Ileum (tissue), 1 donor: ENCODE measurements around the genes CYP4A22 and TAL1.

DNA sequence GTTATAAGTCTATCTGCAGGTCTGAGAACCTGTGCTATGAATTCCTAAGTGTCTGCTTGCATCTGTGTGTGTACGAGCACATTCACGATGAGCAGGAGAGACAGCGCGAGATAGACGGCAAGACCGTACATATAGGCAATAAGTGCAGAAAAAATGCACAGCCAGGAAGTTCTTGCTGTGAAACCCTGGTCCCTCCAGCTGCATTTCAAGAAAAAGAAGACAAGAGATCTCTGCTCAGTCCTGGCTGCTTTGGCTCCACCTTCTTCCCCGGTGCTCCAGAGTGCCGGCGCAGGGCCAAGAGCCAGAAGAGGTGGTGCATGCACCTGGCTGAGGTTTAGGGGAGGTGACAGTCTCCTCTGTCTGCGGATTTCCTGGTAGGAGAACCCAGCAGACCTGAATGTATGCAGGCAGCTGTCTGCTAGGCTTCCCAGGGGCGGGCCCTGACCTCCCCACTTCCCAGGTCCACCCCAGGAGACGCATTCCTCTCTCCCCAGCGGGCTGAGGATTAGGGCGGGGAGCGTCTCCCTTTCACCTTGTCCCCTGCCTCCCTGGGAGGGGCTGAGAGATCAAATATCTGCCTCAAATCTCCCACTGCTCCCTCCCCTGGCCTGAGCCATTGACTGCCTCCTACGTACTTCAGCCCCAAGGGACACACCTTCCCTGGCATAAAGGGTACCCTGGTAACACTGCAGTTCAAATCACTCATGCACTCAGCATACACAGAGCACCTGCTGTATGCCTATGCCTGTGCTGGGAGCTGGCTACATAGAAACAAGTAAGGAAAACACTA is 18.3 kb downstream of the TMEM275 start:
- PRO-cap = no peak

- PRO-cap = no peak
Observed at GRCh38 chr1:46644933-46645603, 23.1 kb downstream of the ATPAF1 start.

- PRO-cap = no peak
Observed at GRCh38 chr1:46672006-46672317, 308 bp downstream of the TEX38 start.

DNA sequence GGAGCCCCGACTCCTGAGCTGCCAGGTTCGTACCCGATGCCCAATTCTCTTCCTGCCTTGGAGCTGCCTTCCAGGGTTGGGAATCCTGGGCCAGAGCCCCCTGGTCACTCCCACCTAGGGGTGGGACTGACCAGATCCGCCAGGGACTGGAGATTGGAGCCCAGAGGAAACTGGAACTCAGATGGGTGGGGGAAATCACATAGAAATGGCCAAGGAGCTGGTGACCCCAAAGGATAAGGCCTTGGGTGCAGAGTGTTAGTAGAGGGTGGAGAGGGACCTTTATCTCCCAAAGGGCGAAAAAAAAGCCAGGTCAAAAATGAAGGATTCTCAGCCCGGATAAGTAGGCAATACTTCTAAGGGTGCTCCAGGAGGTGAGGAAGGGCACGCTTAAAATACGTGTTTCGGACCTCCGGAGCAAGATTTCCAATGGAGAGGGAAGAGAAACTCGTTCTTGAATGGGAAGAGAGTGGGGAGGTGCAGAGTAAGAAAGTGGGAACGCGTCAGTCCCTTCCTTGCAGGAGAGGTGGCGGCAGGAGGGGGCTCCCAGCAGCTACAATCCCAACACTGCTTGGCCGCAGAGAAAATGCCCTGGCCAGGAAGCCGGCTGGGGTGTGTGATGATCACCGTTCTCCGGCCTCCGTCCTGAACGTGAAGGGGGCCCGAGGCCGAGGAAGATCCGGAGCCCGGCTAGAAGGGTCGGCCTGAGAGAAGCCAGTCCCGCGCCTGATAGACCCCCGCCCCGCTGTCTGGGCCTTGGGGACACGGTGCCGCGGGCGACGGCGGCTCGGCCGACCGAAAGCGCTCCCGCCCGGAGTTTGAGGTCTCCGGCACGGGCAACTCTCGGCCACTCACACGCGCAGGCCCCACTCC is 572 bp downstream of the EFCAB14 start:
- PRO-cap = no peak

DNA sequence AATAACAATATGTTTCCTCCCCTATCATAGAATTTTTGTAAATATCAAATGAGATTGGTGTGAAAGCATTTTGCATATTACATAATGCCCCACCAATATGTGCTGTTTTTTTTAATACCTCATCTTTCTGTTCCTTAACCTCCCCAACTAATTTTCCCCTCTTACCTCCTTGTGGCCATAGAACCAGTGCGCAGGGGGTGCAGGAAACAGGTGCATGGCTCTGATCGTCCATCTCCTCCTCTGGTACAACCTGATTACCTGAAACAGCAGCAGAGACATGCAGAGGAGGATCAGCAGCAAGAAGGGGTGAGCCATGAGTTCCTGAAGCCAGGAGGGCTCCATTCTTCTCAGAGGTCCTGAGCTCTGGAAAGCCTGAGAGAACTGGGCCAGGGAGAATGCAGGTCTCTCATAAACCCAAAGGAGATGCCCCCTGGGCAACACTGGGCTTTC is 41.2 kb downstream of the CYP4A11 start:
- PRO-cap = no peak

DNA sequence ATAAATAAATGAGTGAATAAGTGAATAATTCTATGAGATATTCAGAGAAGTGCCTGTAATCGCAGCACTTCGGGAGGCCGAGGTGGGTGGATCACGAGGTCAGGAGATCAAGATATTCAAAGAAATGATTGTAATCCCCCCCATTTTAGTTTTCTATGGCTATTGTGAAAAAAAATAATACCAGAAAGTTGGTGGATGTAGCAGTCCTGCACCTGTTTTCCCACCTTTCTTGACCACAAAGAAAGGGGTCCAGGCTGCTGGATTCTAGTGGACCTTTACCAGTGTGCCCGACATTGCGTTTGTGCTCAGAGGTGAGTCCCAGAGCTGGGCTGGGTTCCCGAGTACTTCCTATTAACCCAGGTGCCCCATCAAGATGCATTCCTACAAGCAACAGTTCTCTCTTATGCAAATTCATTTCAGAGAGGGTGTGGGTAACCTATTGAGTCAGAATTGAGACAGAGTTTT is 7.6 kb upstream of the CYP4A22 start:
- PRO-cap = no peak

- PRO-cap = no peak
Observed at GRCh38 chr1:47136965-47137619, at the start of gene CYP4A22. Gene CYP4A22 (plus strand): TSS chr1:47137441.

DNA sequence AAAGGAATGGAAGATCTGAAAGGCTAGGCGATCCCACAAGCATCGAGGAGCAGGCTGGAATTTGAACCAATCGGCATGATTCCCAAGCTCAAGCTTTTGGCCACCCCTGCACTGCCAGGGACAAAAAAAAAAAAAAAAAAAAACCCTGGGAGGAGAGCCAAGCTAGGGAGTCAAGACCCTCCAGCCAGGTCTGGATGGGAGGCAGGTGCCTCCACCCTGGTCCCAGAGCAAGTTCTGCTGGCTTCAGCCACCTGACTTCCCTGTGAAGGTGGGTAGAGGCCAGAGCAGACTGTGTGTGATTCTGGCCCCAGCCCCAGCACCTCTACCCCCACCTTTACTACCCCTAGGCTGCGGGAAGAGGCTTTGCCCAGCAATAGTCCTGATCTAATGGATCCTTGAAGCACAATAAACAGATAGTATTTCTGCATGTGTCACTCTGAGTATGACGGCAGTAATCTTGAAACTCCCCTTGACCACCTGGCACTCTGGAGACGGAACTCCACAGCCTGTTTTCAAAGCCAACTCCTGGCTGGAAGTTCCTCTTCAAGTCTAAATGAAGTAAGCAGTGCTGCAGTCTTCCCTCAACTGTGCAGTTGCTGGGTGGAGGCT is 9.8 kb downstream of the PDZK1IP1 start:
- PRO-cap = no peak

DNA sequence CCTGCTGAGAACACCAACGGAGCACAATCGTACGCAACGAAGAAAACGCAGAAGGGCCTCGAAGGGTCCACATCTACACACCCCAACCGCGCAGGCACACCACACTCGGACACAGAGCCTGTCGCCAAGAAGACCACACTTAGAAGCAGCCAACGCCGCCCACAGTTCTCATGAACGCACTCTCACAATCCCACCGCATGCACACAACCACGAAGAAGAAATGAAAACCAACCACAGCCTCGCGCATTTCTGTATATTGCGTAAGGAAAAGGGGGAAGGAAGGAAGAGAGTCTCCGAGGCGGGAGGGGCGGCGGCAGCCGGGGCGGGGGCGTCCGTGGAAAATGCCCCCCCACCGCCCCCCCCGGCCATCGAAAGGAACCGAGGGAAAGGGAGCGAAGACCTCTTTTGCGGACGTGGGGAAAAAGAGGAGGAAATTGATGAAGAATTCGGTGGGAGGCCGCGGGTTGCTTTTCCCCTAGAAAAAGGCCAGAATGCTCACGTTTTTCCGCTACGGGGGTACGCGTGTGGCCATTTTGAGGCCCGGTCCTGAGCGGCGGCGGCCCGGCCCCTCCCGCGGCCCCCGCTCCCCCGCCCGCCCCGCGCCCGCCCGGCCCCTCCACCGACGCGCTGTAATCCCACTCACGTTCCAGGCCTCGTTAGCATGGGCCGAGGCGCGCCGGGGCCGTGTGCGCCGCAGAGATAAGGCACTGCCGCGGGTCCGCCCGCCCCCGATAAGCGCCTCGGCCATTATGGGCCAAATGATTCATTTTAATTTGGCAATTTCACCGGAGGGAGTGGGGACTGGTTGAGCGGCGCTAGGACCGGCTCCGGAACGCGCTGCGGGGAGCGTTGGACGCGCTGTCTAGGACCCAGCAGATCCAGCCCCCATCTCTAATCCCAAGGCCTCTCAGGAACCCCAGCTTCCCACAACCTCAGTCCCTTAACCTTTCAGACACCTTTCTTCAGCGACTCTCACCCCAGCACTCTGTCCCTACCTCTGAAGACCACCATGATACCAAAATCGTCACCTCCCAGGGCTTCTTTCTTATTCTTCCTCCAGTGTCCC is at the start of gene TAL1:
Gene TAL1 (minus strand): TSS at position 558 of the 1,066 bp plus-strand sequence.
- PRO-cap = bidirectional peak, plus-strand start at position 371 of the sequence, minus-strand start at position 214 of the sequence

- PRO-cap = no peak
Observed at GRCh38 chr1:47477981-47478537, 40.2 kb downstream of the FOXD2 start.

DNA sequence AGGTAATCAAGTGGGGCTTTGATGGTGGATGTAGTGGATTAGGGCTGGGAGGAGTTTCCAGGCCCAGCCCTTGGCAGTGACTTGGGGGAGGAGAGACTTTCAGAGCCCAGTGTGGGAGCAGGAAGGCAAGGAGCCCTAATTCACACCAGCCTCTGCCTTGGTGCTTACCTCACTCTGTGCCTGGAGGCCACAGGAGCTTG is 44.2 kb downstream of the FOXD2 start:
- PRO-cap = no peak

DNA sequence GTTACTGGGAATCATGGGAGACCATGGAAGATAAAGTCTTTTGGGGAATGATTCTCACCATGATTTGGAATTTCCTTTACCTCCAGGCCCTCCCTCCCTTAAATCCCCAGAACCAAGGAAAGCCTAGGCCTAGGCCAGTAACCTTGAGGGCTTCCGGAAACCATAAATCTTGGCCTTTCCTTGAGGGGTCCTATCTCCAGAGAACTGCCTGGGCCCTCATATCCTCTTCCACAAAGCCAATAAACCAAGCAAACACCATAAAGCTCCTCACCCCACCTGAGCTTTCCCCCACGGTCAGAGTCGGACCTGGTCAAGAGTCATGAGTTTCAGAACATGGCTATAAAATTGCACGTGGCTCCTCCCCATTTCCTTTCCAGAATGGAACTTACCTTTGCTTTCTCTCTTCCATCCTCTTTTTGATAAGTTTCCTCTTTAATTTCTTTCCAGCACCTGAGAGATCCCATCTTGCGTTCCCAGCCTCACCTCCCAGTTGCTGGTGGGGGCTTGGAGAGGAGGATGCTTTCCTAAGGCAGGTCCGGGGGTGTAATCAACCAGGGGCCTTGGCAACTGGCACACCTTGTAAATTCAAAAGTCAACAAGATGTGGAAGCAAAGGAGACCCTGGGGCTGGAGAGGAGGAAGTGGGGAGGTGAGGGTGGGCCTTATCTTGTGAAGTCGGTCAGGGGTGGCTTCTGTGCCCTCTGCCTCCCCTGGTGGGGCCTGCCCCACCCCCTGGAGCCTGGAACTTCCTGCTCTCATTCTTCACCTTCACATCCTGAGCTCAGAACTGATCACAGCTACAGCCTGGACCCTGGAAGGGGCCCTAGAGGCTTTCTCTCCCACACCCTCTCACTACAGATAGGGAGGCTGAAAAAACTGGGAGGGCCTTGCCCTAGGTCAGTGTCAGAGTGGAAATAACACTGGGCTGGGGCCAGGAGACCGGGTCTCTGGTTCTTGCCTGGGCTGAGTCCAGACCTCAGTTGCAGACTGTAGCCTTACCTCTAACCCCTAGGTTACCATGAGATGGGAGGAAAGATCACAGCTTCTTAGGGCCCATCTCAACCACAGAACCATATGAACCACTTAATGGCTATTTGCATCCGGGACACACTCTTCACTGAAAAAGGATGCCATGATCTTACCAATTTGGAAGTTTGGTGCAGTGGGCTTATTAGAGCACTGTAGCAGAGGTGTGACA is 260.1 kb downstream of the FOXD2 start:
- PRO-cap = no peak

- PRO-cap = no peak
Observed at GRCh38 chr1:47709904-47710461, 272.1 kb downstream of the FOXD2 start.

DNA sequence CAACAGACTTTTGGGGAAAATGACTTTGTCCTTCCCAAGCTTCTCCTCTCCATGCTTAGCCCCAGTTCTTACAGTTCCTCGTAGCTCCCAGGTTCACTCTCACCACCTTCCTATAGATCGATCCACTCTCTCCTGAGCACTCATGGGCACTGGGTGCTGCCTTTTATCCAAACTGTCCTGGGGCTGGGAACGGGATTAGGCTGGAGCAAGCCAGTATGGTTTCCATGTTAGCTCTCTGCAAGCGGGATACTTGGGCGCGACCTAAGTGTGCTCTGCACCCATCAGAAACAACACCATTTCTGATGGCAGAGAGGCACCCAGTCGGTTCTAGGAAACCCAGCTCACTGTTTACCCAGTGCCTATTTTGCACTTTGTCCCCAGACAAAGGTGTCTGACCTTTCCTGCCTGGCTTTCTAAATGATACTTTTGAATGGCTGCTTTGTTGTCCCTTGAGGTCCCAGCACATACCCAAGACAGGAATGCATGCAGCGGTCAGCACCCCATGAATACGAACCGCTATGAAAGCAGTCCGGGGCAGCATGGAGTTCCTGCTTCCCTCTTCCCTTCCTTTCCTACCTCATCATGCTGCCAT is 84.0 kb downstream of the TRABD2B start:
- PRO-cap = no peak

DNA sequence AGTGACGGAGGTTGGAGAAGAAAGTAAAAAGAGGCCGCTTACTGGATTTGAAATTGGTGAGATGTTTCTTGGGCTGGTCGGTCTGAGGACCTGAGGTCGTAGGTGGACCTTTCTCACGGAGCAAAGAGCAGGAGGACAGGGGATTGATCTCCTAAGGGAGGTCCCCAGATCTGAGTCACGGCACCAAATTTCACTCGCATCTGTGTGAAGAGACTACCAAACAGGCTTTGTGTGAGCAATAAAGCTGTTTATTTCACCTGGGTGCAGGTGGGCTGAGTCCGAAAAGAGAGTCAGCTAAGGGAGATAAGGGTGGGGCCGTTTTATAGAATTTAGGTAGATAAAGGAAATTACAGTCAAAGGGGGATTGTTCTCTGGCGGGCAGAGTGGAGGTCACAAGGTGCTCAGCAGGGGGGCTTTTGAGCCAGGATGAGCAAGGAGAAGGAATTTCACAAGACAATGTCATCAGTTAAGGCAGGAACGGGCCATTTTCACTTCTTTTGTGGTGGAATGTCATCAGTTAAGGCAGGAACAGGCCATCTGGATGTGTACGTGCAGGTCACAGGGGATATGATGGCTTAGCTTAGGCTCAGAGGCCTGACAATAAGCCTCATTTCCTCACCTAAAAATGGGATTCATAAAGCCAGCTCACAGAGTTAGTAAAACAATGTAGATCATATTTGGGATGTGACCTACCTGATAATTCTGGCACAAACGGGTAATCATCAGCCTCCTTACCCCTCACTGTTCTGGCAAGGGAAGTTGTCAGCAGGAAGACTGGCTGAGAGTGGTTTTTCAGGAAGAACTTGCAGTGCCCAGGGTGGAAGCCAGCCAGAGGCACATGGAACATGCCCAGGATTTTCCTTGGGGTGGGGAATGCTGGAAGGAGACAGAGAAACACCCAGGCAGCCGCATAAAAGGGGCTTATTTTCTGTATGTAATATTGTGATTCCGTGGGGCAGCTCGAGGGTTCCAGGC is 8.0 kb upstream of the SLC5A9 start:
- PRO-cap = no peak

GRCh38 chr1:48247342-48247877 is 24.9 kb downstream of the SLC5A9 start:
- PRO-cap = no peak

- PRO-cap = no peak
Observed at GRCh38 chr1:50175579-50176141, 66.9 kb downstream of the ELAVL4 start.

GRCh38 chr1:50333401-50333996 is 89.7 kb downstream of the DMRTA2 start:
- PRO-cap = unidirectional peak, minus-strand start at chr1:50333719

DNA sequence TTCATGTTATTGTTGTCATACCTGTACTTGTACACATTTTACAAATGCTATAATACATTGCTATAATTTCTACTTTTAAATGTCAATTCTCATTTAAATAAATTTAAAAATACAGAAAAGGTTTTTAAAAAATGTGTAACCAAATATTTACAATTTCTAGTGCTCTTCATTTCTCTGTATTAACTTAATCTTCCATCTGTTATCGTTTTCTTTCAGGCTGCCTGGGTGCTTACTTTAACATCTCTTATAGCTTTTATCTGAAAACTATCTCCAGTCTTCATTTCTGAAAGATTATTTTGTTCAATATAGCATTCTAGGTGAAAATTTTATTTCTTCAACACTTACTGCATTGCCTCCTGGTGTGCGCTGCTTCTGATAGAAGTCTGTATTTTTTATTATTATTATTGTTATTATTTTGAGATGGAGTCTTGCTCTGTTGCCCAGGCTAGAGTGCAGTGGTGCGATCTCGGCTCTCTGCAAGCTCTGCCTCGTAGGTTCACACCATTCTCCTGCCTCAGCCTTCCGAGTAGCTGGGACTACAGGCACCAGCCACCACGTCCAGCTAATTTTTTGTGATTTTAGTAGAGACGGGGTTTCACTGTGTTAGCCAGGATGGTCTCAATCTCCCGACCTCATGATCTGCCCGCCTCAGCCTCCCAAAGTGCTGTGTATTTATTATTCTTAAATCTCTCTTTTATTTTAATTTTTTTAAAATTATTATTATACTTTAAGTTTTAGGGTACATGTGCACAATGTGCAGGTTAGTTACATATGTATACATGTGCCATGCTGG is 201.4 kb downstream of the FAF1 start:
- PRO-cap = no peak

DNA sequence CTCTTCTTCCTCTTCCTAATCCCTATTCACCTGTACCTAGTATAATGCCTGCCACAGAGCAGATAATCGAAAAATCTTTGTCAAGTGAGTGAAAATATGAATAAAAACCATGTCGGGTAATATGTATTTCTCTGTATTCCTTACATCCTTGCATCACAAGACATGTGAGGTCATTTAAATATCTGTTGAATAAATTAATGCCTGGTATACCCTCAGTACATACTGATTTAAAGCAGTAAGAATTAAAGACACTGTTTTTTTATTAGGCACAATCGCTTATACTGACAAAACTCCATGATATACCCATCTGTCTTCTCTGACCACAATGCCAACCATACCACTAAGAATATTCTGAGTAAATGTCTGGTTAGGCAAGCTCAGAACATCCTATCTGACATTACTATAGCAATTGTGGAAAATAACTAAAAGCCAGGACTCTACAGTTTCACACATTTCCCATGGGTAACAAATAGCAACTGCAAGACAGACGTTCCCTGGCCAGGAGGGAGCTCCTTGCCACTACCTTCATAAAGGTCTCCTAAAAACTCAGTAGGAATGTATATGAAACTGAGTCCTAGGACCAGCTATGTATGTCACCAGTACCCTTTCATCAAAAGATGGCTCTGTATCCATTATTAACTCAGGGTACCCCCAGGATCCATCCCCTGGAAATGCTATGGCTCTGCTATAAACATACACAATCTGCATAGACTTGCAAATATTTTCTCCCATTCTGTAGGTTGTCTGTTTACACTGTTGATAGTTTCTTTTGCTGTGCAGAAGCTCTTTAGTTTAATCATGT is 22.1 kb downstream of the FAF1 start:
- PRO-cap = no peak